NT2/D1 (cell line): ENCODE data around the gene ID3.

DNA sequence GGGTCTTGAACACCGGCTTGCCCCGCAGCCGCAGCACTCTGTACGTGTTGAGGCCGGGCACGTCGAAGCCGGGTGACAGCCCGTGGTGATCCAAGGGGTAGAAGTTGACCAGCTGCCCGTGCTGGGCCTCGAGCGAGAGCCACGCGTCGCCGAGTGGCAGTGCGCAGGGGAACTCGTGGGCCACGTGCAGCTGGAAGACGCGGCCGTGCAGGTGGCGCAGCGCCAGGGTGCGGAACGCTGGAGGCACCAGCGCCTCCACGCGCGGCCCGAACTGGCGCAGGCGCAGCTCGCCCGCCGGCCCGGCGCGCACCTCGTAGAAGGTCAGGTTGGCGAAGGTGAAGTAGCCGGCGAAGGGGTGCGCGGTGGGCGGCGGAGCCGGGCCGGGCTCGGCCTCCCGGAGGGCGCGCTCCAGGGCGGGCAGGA lies 19.6 kb downstream of the LACTBL1 start:
- RRBS, 2 experiments, result 42 to 65% methylated on average over 8 of the region's 54 CpGs

- RRBS, 2 experiments, result no CpG with 5 or more reads among the region's 8 CpGs
Measured at GRCh38 chr1:23103203-23103810, 84.0 kb downstream of the KDM1A start.

- RRBS, 2 experiments, result no CpG with 5 or more reads among the region's 2 CpGs
Measured at GRCh38 chr1:23154918-23155563, 62.3 kb downstream of the HTR1D start.

GRCh38 chr1:23177201-23178316 lies 39.7 kb downstream of the HTR1D start:
- RRBS, 2 experiments, result 1 to 2% methylated on average over 23 to 27 of the region's 69 CpGs

- RRBS, 2 experiments, result no CpG with 5 or more reads among the region's 6 CpGs
Measured at GRCh38 chr1:23421715-23422276, 2.8 kb downstream of the TCEA3 start.

DNA sequence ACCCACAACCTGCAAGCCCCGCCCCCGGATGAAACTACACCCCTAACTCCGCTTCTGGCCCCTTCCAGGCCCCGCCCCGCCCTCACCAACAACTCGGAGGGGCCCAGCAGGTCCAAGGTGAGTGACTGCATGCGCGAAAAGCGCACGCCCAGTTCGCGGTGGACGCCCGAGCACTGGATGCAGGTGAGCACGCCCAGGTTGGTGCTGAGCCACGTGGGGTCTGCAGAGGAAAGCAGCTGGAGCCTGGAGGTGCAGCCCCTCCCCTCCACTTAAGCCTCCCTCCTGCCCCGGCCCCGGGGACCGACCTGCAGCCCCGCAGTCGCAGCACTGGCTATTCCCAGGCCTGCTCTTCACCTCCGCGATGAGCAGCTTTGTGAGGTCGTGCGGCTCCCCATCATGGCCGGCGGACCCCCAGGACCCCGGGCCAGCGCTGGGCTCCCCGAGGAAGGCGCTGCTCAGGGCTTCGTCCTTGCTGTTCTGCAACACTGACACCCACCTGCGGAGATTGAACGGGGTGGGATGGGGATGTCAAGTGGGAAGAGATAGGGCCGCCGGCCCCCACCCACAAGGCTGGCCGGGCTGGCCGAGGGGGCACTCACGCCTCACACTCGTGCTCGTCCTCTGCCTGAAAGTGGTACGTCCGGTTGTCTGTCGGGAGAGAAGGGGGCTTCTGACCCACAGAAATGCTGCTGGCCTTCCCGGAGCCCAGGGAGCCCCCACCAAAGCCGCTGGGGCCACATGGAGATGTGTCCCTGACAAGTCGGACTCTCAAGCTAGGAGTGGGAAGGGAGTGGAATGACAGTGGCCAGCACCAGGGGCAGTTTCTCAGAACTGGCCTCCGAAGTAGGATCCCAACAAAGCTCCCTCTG lies 12.5 kb upstream of the TCEA3 start:
- RRBS, 2 experiments, result 90 to 92% methylated on average over 11 of the region's 48 CpGs

DNA sequence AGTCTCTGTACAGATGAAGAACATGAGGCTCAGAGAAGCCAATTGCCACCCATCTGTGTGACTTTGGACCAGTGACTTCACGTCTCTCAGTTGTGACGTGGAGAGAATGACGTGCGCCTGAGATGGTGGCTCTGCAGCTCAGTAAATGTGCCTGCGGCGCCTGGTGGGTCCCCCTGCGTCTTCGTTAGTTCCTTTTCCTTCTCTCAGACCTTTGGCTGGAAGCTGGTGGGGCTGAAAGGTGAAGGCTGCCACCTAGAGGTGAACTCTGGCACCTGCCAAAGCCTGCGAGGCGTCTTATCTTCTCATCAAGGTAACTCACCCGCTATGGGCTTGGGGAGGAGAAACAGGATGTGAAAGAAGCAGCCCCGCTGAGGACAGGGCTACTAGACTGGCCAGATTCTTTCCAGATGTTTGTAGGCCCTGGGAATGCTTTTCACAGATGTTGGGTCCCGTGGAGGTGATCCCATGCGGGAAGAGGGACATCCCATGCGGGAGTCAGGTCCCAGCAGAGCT lies 8.8 kb upstream of the E2F2 start:
- RRBS, 2 experiments, result no CpG with 5 or more reads among the region's 15 CpGs

GRCh38 chr1:23555923-23556517 lies 3.3 kb downstream of the ID3 start:
- RRBS, 2 experiments, result no CpG with 5 or more reads among the region's 8 CpGs

DNA sequence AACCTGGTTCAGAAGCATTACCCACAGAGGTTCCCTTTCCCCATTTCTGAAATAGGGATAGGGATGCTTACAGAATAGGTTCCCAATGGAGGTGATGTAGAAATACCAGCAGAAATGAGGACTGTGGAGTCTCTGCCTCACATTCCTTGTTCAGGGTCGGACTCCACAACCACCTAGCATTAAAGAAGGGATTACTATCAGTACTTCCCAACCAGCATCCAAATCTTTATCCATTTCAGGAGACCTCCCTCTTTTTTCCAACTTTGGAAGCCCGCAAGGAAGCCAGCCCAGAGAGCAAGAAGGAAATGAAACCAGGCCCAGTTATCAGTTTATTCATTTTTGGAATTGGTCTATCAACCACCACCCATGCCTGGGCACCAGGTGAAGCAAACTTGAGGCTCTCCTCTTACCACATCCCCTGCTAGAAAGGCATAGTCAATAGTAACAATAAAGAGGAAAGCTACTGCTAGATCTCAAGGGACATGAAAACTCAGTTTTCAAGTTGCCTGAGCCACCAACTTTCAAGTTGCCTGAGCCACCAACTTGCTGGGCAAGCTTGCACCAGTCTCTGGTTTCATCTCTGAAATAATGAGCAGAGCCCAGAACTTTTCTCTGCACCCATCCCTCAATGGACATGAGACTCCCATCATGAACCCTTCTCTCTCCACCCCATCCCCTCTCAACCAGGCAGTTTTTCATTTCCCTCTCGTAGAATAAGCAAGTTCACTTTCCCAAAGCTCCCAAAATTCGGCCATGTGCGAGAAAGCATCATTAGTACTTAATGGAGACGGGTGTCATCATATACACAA lies 2.0 kb downstream of the ID3 start:
- RRBS, 2 experiments, result no CpG with 5 or more reads among the region's 6 CpGs

DNA sequence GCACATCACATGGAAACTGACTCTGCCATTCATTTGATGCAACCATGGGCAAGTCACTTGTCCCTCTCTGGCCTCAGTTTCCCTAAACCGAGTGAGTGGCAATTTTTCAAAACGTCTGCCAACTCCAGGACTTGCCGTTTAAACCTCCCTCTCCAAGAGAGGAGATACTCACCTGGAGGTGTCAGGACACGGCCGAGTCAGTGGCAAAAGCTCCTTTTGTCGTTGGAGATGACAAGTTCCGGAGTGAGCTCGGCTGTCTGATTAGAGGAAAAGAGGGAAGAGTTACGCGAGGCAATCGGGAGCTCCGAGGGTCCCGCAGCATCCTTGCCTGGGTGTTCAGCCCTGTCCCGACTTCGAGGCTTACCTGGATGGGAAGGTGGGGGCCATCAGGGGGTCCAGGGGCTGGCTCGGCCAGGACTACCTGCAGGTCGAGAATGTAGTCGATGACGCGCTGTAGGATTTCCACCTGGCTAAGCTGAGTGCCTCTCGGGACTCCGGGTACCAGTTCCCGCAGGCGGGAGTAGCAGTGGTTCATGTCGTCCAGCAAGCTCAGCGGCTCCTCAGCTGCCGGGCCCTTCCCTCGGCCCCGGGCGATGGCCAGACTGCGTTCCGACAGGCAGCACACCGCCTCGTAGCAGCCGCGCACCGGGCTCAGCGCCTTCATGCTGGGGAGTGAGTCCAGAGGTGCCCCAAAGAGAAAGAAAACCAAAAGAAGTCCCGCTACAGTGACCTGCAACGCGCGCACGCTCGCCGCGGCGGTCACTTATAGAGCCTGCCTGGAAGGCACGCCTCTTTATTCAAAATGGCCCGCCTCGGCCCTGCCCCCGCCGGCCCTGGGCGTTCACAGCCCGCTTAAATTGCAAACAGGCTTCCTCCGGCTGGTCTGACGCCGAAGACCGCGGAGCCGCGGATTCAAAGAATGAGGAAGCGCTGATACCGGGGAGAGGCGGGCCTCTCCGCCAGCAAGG lies at the start of gene ID3:
ID3 (minus strand) TSS at position 739 of the 968 bp plus-strand sequence.
- RRBS, 2 experiments, result under 1 to 1% methylated on average over 24 of the region's 65 CpGs

DNA sequence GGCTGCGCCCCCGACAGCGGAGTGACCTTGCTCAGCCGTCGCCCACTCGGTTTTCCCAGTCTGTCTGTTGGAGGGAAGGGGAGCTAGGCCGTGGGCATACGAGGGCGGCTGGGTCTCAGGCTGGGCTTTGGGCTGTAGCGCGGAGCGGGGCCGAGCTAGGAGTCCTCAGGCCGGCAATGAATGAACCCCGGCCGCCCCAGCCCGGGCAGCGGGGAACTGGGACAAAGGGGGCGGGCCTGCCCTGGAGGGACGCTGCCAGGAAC lies 262 bp downstream of the GALE start:
- RRBS, 2 experiments, result 0% methylated on average over 3 of the region's 20 CpGs

- RRBS, 2 experiments, result 60 to 65% methylated on average over 1 of the region's 8 CpGs
Measured at GRCh38 chr1:23837775-23838152, 12.5 kb upstream of the HMGCL start.

- RRBS, 2 experiments, result no CpG with 5 or more reads among the region's 7 CpGs
Measured at GRCh38 chr1:23977251-23978505, 2.4 kb downstream of the SRSF10 start.

GRCh38 chr1:24021411-24022254 lies 41.5 kb upstream of the SRSF10 start:
- RRBS, 2 experiments, result no CpG with 5 or more reads among the region's 7 CpGs

GRCh38 chr1:24150133-24150881 lies 7.4 kb upstream of the IL22RA1 start:
- RRBS, 2 experiments, result no CpG with 5 or more reads among the region's 32 CpGs

DNA sequence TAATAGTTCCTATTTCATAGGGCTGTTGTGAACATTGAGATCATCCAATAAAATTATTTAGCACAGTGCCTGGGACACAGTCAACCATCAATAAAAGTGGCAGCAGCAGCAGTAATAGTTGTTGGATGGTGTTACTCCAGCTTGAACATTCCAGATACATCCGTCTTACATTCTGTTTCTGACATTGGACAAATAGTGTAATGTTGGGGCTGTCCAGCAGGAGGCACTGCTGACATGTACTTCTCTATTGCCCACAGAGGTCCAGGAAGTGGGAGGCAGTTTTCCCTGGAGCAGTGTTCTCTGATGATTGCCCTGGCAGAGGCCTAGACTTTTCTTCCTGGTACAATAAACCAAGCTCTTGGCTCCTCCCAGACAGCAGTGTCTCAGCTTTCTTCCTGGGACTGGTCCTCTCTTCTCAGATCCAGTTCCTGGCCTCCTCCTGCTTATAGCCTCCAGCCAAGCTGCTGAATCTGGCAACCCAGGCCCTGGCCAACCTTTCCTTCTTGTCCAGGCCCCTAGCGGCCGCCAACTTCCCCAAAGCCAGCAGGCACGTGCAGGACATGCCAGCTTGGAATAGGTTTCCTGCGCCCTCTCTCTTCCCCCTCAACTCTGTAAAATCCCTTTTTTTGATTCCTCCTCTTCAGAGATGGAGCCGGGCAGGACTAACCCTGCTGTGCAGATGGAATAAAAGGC lies 14.9 kb upstream of the IFNLR1 start:
- RRBS, 2 experiments, result no CpG with 5 or more reads among the region's 6 CpGs

DNA sequence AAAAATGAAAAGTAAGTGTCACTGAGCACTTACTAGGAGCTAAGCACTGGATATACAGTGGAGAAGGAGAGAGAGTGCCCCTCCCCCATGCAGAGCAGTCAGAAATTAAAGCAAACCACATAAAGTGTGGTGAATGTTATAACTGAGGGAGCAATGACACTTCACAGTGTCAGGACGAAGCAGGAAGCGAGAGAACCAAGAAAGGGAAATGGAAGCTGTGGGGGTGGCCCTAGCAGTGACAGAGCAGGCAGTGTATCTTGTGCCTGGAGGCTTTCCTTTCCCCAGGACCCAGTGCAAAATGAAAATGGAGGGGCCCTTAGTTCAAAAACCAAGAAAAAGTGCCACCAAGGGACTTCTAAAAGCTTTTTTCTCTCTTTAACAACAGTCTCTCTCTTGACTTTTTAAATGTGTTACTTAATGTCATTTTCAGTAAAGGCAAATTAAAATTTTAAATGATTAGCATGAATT lies 21.5 kb upstream of the RCAN3 start:
- RRBS, 2 experiments, result no CpG with 5 or more reads among the region's 2 CpGs

DNA sequence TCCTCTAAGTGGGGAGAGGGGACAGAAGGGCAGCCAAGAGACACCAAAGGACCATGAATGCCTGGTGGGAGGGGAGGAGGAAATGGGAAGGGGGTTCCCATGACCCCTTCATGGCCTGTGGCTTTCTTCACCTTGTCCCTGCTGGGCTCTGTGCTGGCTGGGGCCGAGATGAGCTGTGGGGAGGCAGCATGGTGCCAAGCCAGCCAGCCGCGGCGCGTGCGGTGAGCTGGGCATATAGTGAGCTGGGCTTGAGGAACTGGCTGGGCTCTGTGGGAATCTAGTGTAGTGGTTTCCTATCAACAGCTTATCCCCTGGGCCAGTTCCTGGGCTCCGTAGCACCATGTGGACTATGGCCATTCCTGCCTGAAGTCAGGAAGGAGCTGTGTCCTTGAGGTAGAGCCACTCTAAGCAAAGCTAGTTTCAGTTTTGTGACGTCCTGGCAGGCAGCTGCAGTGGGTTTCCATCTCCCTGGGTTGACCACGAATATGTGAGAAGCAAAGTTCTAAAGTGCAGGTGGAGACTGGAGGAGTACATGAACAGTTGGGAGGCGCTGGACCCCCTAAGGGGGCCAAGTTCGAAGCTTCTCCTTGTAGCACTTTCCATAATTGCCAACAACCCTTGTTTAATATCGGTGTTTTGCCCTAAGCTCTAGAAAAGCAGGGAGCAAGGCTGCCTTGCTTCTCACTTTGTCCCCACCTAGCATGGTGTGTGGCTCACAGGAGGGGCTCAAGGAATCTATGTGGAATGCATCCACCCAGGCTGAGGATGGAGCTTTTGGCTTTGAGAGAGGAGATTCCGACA lies 1.9 kb downstream of the NCMAP start:
- RRBS, 2 experiments, result no CpG with 5 or more reads among the region's 13 CpGs

GRCh38 chr1:24619103-24619523 lies 24.0 kb upstream of the SRRM1 start:
- RRBS, 2 experiments, result no CpG with 5 or more reads among the region's 4 CpGs

DNA sequence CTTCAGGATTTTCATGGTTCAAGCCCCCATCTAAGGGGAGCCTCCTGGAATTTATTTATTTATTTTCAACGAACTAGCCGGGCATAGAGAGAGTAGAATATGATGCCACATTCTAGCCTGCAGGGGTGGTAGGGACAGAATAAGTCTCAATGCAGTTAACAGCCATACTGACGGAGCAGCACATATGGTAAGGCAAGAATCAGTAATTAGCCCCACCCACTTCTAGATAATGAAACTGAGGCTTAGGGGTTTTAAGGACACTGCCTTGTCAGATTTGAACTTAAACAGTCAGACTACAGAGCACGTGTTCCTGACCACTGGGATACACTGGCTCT lies 1.9 kb upstream of the CLIC4 start:
- RRBS, 2 experiments, result no CpG with 5 or more reads among the region's 4 CpGs